Bronchus fibroblast of lung (primary cell): ENCODE measurements around a stretch of chr14.

- RAMPAGE, long total RNA = no peak
These were observed 176.3 kb upstream of the GSC start for GRCh38 chr14:94946157-94946655.

GRCh38 chr14:95141952-95142623 is 15.2 kb downstream of the DICER1 start:
- RAMPAGE, long total RNA = no peak

- RAMPAGE, long total RNA = no peak
These were observed 9.1 kb downstream of the CLMN start for GRCh38 chr14:95310625-95311022.

GRCh38 chr14:95479954-95480755 is 36.3 kb downstream of the SYNE3 start:
- RAMPAGE, long total RNA = no peak

DNA sequence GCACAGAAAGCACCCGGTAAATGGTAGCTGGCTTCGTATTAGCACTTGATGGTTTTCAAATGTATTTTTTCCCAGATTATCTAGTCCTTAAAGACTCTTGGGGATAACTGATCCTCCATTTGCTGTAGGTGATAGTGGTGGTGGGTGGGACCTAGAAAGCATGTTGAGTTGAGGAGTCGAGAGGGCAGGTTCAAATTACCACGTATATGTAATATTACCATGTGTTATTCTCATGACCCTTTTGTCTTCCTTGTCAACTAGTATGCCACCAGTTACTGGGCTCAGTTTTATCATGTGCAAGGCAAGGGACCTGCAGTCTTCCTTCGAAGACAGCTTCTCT is 1.8 kb downstream of the GLRX5 start:
- RAMPAGE, long total RNA = no peak

DNA sequence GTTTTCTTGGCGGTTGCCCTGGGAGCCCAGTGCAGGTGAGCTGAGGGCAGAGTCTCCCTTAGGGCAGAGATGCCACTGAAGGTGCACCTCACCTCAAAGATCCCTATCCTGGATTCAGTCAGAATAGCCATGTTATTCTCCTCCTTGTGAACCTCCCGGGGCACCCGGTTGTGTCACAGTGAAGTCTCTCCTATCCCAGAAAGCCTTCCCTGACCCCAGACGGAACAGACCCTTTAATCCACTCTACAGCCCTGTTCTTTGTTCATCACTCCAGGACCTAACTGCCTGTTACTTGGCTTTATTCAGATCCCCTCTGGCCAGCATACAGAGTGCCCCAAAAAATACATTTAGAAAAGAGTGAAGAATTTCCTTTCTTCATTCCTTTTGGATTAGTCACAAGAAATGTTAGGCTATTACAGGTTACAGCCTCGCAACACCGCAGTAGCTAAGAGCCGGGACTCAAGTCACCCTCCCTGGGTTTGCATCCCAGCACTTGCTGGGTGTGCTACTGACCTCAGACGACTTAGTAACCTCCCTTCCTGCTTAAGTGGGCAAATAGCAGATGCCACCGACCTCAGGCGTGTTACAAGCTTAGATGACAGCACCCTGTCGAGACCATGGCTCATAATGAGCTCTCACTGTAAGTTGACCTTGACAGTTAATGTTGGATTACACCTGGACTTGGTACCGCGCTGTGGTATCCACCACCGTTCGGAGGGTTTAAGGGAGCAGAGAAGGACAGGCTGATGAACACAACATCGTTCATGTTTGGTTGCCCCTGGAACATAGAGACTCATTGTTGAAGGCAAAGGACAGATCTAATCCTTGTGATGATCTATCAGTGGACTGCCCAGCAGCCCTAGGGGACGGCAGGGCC is 12.8 kb downstream of the GLRX5 start:
- RAMPAGE, long total RNA = no peak

GRCh38 chr14:96039584-96040689 is 775 bp downstream of the C14orf132 start:
- RAMPAGE, long total RNA = no peak

DNA sequence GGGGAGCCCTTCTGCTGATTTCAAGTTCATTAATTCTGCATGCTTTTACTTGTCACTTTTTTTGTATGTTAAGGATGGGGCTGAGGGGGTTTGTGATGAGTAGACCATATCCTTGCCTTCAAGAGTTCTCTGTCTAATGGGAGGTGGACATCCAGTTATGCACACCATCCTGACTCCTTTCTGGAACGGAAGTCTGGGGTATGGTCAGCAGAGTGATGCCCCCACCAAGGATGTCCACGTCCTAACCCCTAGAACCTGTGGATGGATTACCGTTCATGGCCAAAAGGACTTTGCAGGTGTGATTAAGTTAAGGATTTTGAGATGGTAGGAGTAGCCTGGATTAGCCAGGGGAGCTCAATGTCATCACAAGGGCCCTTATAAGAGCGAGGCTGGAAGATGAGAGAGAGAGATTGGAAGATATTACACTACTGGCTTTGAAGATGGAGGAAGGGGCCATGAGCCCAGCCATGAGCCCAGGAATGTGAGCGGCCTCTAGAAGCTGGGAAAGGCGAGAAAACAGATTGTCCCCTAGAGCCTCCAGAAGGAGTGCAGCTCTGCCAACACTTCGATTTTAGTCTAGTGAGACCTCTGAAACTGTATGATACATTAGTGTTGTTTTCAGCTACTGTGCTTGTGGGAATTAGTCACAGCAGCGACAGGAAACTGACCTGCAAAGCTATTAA is 44.1 kb downstream of the C14orf132 start:
- RAMPAGE, long total RNA = no peak

DNA sequence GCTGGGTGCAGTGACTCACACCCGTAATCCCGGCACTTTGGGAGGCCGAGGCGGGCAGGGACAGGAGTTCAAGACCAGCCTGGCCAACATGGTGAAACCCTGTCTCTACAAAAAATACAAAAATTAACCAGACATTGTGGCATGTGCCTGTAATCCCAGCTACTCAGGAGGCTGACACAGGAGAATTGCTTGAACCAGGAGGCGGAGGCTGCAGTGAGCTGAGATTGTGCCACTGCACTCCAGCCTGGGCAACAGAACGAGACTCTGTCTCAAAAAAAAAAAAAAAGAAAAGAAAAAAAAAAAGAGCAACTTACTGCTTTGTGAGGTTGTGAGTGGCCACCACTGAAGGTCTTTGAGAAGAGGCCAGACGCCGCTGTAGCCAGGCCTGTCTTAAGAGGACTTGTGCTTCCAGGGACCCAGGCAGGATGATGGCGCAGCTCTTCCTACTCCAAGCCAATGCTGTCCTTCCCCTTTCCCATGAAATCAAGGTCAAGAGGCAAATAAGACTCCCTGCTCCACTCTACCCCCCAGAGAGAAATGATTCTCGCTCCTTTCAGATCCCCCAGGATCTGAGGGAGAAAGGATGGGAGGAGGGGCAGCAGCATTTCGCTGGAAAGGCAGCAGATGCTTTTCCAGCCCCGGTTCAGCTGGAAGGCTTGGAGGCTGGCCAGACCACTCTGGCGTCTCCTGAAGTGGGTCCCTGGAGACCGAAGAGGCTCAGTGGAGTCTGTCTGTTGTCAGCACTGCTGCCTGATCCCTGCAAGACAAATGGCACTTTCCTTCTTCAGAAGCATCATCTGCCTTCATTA is 51.2 kb downstream of the C14orf132 start:
- RAMPAGE, long total RNA = no peak

DNA sequence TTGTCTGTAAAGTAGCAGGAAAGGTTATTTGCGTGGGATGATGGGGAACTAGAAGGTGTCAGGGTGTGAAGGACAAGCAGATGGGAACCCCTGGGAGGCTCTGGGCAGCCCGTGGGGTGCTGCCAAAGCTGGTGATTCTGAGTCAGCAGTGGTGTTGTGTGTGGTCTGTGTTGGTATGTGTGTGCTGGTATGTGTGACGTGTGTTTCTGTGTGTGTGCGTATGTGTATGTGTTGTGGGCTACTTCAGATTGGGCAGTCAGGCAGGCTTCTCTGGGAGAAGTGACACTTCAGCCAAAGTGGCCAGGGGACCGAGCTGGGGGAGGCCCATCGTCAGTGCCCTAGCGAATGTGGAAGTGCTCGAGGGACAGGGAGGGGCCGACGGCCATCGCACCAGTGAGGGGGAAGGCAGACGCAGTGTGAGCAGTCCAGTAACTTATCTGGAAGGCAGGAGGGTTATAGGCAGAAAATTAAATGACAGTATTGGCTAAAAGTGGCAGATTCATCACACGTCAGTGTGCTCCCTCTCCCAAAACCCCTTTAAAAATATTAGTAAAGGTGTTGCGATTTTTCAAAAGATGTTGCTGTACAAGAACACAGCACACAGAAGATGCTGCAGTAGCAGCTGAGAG is 15.2 kb upstream of the BDKRB2 start:
- RAMPAGE, long total RNA = no peak

DNA sequence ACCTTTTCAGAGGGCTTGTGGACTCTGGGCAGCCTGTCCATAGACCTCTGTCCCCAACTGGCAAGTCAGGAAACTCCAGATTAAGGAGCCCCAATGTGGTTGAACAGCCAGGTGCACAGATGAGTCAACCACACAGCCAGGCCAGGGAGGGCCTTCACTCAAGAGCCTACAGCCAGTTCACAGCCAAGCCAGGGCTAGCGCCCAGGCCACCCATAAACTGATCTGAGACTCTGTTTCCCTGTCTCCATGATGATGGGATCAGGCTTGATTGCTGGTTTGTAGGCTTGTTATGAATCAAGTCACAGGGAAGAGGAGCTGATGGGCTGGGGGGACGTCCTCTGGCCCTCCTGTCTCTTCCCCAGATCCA is 943 bp upstream of the BDKRB2 start:
- RAMPAGE, long total RNA = no peak

GRCh38 chr14:96204080-96204515 is 541 bp upstream of the BDKRB2 start:
- RAMPAGE, long total RNA = no peak

GRCh38 chr14:96267243-96267846 is 11.3 kb downstream of the BDKRB1 start:
- RAMPAGE, long total RNA = no peak

GRCh38 chr14:96423888-96424503 is 32.1 kb downstream of the AK7 start:
- RAMPAGE, long total RNA = no peak

DNA sequence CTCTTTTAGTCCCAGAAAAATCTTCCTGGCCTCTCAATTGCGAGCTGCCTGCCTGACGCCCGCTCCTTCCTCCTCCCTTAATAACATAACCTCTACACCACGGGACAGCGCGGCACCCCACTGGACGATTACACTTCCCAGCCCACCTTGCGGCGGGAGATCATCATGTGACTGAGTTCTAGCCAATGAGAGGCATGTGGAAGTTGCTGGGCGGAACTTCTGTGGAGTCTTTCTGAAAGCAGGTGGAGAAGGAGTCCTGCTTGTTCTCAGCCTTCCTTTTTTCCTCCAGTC is 133.7 kb upstream of the VRK1 start:
- RAMPAGE, long total RNA = no peak

DNA sequence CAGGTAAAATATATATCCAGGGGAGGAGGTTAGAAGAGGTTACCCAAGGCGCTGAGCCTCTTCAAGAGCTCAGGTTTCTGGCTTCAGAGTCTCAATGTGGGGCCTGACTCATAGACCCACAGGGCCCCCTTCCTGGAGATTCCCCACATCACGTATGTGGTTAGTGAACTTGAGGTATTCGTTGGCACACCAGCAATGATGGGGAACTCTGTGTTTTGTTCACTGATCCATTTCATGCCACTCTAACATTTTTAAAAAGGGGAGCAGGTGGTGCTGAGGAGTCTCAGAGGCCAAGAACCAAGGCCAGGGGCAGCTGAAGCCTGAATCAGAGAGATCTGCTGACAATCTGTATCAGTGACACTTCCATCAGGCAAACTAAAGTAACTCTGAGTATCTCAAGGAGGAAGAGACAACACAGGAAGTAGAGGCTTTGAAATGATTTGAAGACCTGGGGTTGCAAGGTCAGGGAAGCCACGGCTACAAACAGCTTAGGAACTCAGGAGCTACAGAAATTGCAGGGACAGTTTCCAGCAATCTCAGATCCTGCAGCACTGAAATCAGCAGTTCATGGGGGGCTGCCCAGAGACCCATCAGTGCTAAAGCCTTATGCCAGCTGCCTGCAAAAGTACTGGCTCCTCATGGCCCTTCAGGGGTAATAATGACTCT is 323.5 kb downstream of the VRK1 start:
- RAMPAGE, long total RNA = no peak

- RAMPAGE, long total RNA = no peak
These were observed 837.7 kb downstream of the VRK1 start for GRCh38 chr14:97634841-97635382.

DNA sequence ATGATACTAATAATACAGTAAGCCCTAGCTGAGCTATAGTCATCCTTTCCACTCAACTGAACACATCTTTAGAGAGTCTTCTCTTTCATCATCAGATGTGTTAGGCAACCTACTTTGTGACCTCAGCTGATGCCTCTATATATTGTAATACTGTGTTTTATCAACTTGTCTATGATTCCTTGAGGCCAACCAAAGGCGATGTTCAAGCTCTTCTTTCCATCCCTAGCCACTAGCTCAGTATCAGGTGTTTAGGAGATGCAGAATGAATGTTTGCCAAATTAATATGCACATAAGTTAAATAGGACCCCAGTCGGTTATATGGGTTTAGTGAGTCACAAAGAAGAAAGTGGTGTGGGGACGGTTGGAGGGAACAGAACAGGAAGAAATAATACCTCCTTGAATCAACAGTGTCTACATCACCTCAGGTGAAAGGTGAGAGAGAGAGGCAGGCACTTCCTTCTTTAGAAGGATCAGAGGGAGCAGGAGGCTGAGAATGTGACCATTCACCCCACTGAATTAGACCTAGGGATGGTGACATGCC is 1196.6 kb downstream of the VRK1 start:
- RAMPAGE, long total RNA = no peak

- RAMPAGE, long total RNA = no peak
These were observed 453.9 kb downstream of the BCL11B start for GRCh38 chr14:98818097-98818413.

DNA sequence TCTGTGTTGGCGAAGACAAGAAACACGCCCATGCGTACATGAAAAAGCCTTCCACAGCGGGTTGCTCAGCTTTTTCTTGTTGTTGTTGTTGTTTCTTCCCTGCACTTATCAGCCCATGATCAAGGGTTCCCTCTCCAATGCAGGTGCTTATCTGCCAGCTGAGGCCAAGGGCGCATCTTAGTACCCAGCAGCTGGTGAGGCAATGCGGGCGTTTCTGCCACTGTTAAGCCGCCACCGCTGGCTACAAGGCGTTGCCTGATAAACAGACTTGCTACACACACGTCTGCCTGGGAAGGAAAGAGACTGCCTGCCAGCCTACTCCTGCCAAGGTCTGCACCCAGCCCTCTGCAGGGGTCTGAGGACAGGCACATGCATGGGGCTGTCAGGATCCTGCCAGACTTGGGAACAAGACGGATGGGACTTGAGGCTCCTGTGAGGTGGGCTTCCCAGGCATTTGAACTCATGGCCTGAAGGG is 345.8 kb downstream of the BCL11B start:
- RAMPAGE, long total RNA = no peak